HT-29 (cell line): ENCODE measurements around the gene PML.

- RAMPAGE, long total RNA, result no peak
Measured at GRCh38 chr15:73946329-73946963, 20.2 kb downstream of the LOXL1 start.

GRCh38 chr15:73972804-73973327 is 19.2 kb downstream of the STOML1 start:
- RAMPAGE, long total RNA, result no peak

- RAMPAGE, long total RNA, result start-site peak on the plus strand at chr15:73994710-73994788, 11 and 20 reads in 2 replicates
Measured at GRCh38 chr15:73994208-73995203, at the start of gene PML. TSS of gene PML (plus strand) at chr15:73994716.

DNA sequence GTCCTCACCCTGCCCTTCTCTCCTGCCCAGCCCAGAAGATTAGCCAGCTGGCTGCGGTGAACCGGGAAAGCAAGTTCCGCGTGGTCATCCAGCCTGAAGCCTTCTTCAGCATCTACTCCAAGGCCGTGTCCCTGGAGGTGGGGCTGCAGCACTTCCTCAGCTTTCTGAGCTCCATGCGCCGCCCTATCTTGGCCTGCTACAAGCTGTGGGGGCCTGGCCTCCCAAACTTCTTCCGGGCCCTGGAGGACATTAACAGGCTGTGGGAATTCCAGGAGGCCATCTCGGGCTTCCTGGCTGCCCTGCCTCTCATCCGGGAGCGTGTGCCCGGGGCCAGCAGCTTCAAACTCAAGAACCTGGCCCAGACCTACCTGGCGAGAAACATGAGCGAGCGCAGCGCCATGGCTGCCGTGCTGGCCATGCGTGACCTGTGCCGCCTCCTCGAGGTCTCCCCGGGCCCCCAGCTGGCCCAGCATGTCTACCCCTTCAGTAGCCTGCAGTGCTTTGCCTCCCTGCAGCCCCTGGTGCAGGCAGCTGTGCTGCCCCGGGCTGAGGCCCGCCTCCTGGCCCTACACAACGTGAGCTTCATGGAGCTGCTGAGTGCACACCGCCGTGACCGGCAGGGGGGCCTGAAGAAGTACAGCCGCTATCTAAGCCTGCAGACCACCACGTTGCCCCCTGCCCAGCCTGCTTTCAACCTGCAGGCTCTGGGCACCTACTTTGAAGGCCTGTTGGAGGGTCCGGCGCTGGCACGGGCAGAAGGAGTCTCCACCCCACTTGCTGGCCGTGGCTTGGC is 38.0 kb downstream of the GOLGA6A start:
- RAMPAGE, long total RNA, result no peak

GRCh38 chr15:74200293-74200861 is 2.2 kb downstream of the STRA6 start:
- RAMPAGE, long total RNA, result no peak

- RAMPAGE, long total RNA, result no peak
Measured at GRCh38 chr15:74378736-74379268, 11.4 kb upstream of the CYP11A1 start.

- RAMPAGE, long total RNA, result no peak
Measured at GRCh38 chr15:74387076-74387437, 19.6 kb upstream of the CYP11A1 start.

- RAMPAGE, long total RNA, result no peak
Measured at GRCh38 chr15:74389179-74390173, 22.0 kb upstream of the CYP11A1 start.

DNA sequence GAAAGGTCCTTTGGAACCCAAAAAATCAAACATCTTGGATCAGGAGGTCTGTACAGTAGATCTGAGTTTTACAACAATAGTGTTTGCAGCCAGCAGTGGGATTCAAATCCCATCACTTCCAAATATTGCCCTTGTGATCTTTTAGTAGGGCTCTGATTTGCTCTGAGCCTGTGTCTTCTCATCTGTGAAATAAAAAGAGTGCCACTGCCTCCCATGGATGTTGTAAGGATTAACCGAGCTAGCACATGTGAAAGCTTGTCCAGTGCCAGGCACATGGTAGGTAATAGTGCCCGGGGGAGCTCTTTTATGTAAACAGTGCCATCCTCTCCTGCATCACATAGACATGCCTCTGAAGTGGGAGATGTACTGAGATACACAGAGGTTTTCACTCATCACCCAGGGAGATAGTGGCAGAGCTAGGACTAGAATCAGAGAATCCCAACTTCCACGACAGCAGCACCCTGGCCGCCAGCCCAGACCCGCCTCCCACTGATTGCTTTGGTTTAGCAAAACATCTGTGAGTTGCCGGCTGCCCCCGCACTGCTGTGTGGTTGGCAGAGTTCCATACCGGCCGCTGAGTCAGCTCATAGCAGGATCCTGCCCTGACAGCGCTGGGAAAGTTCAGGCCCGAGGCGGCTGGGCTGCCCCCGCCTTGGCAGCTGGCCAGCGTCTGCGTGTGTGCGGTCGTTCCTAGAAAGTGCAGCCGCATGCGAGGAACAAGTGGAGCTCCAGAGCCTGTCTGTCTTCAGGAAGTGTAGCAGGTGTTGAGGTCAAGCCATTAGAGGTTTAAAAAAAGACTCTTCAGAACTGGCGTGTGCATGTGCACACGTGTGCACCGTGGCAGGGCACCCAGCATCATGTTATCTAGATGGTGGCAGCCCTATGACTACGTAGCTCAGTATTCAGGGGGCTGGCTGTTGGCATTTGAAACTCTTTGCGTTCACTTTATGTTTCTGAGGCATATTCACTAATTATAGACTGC is 5.0 kb downstream of the ARID3B start:
- RAMPAGE, long total RNA, result no peak

DNA sequence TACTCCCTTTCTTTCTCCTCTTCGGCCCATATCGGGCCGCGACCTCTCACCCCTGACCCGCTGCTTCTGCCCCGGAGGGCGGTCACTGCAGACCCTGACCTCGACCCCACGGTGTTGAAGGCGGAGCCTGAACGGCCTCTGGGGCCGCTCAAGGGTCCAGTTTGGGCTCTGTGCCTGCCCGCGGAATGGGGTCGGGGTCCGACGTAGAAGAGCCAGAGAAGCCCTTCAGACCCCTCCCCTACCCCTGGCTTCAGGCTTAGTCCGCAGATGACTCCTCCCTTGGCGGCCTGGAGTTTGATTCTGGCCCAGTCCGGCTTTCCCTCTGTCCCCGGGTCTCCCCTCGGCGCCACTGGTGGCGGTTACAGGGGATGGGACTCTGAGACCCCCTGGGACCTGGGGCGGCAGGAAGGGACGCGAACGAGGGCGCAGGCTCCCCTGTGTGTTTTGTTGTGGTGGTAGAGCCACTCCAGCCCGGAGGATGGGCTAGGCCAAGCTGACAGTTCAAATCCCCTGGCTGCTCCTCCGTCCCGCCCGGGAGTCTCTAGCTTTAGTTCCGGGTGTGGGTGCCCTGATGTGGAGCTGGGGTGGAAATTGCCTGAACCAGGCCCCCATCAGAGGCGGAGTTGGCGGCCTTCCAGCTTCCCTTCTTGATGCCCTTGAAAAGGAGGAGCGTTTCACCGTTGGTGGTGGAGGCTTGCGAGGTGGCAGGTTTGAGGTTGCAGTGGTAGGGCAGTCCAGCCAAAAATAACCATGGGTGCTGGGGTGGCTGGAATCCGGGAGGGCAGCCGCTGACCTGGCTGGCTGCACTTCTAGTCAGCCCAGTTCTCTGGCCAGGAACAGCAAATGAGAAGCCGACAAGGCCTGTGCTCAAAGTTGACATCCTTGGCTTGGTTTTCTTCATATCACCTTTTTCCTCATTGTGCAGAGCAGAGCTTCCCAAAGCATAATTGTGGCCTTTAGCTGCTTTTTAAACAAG is 646 bp downstream of the CLK3 start:
- RAMPAGE, long total RNA, result no peak

GRCh38 chr15:74623412-74623826 is 7.8 kb downstream of the CLK3 start:
- RAMPAGE, long total RNA, result no peak

DNA sequence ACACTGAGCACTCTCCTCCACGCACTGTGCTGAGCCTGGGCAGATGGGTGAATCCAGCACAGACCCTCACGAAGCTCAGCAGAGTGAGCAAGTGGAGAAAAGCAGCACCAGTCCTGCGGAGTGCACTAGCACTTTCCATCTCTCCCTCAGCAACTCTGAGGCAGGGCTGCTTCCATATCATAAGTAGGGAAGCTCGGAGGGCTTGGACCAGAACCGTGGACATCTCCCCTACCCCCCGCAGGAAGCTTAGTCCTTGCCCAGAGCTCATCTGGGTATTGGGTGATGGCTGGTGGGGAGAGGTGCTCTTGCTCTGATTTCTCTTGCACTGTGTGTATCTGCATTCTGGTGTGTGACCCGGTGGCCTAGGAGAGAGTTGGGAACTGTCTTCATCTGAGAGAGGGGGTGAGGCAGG is 9.7 kb downstream of the CLK3 start:
- RAMPAGE, long total RNA, result no peak

- RAMPAGE, long total RNA, result no peak
Measured at GRCh38 chr15:74630239-74631434, 15.0 kb downstream of the CLK3 start.

DNA sequence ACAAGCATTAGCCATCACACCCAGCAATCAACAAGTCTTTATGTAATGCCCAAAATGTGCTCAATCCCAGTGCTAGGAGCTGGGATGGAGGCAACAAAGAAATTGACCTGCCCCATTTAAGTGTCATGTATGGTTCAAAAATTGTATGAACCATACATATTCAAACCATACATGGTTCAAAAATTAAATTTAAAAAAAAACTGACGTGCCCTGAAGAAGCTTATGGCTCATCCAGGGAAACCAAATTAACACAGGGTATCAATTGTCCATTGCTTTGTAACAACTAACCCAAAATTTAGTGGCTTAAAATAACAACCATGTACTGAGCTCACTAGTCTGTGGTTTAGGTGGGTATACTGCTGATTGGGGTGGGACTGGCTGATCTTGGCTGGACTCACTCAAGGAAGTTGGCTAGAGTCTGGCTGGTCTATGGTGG is 13.9 kb upstream of the EDC3 start:
- RAMPAGE, long total RNA, result no peak

- RAMPAGE, long total RNA, result no peak
Measured at GRCh38 chr15:74781604-74782017, 269 bp upstream of the CSK start.

- RAMPAGE, long total RNA, result no peak
Measured at GRCh38 chr15:74784474-74785267, 2.8 kb downstream of the CSK start.

DNA sequence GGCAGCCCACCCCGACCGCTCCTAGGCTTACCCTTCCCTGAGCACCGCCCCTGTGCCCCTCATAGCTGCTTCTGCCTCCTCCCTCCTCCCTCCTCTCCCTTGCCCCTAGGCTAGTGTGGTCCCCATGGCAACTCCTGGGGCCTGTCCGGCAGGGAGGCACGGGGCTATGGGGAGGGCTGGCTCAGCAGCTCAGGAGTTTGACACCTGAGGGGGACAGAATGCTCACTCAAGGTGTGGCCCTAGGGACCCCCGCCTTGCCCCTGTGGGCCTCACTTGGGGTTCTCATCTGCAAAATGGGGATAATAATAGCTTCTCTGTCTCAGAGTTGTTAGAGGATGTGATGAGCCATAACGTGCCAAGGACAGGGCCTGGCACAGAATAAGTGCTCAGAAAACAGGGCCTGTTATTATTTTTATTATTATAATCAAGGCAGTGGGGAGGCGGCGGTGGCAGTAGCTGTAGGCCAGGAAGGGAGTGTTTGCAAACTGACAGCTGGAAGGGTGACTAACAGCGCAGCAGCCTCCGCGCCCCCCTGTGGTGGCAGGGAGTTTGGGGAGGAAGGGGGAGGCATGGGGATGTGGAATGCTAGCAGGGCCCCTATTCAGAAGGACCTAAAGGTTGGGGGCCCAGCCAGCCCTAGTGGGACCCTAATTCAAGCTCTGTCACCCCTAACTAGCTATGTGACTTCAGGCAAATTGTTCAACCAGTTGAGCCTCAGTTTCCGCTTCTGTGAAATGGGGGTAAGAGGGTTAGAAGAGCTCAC is 11.6 kb downstream of the CSK start:
- RAMPAGE, long total RNA, result no peak

- RAMPAGE, long total RNA, result no peak
Measured at GRCh38 chr15:74867849-74868515, 5.2 kb downstream of the SCAMP2 start.

GRCh38 chr15:74869313-74870381 is 3.5 kb downstream of the SCAMP2 start:
- RAMPAGE, long total RNA, result no peak

- RAMPAGE, long total RNA, result no peak
Measured at GRCh38 chr15:74901536-74901993, 5.1 kb downstream of the FAM219B start.